Measurements from ENCODE around the gene MYO16.

DNA sequence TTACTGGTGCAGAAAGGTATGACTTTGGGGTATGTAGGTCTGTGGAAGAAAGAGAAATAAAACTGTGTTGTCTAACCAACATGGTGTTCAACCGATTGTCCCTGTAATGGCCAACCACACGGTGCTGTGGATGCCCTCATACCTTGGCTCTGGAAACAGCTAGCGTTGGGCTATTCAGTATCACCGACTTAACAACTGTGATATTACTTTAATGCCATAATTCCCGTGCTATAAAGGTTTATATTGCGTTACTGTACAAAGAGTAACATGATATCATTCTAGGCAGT is 448.3 kb downstream of the EFNB2 start:
- PRO-cap, 3 experiments = no peak in any of the 3 experiments
- RAMPAGE, long total RNA, 4 experiments = no peak in any of the 4 experiments
- RRBS = no CpG with 5 or more reads among the region's 6 CpGs

GRCh38 chr13:106103687-106104647 is 431.5 kb downstream of the EFNB2 start:
- PRO-cap, 3 experiments = no peak in any of the 3 experiments
- RAMPAGE, long total RNA, 4 experiments = no peak in any of the 4 experiments
- RRBS = no CpG with 5 or more reads among the region's 13 CpGs

DNA sequence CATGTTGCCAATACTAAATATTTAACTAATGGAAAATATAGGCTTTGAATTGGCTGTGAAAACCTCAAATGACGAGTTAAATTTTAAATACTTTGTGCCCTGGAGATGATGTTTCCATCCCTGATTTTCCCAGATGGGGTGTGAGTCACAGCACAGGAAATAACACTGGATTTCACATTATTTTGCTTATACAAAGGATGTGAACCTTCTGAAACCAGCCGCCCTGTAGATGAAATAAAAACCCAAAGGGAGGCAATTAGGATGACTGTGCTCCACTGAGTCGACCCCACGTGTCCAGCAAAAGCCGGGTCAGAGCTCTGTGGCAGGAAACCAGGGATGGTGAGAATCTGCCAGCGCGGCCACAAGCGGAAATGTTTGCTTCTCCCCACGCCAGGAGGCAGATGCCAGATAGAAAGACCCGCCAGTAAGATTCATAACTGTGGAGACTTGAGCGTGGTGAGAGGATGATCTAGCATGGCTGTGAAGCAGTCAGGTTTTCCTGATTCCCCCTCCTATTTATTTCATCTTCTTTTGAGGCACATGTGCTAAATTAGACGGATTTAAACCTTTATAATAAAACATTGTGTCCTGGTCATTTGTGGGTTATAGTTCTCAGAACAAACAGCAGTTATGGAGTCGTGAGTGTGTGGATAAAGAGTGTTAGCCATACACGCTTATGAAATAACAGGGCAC is 416.3 kb downstream of the NALF1 start:
- PRO-cap, 3 experiments = no peak in any of the 3 experiments
- RAMPAGE, long total RNA, 4 experiments = no peak in any of the 4 experiments
- RRBS = no CpG with 5 or more reads among the region's 14 CpGs

DNA sequence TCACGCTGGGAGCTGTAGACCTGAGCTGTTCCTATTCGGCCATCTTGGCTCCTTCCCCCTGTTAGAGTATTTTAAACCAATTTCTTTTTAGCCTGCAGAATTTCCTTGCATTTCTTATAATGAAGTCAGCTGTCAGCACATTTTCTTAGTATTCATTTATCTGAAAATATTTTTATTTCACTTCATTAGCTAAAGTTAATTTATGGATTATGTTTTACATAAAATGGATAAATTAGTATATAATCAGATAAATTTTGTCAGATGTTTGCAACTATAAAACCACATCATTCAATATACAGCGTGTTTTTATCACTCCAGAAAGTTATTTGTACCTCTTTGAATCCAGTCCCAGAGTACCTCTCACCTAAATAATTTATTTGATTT is 59.3 kb upstream of the NALF1 start:
- PRO-cap, 3 experiments = no peak in any of the 3 experiments
- RAMPAGE, long total RNA, 4 experiments = no peak in any of the 4 experiments
- RRBS = no CpG with 5 or more reads among the region's 3 CpGs

GRCh38 chr13:108001001-108001370 is 133.7 kb upstream of the NALF1 start:
- PRO-cap, 3 experiments = no peak in any of the 3 experiments
- RAMPAGE, long total RNA, 4 experiments = no peak in any of the 4 experiments
- RRBS = no CpG with 5 or more reads among the region's 3 CpGs

- PRO-cap, 3 experiments = no peak in any of the 3 experiments
- RAMPAGE, long total RNA, 4 experiments = no peak in any of the 4 experiments
- RRBS = no CpG with 5 or more reads among the region's 2 CpGs
Measured at GRCh38 chr13:108408654-108409081, 139.2 kb downstream of the TNFSF13B start.

- PRO-cap, 3 experiments = no peak in any of the 3 experiments
- RAMPAGE, long total RNA, 4 experiments = no peak in any of the 4 experiments
- RRBS = no CpG with 5 or more reads among the region's 12 CpGs
Measured at GRCh38 chr13:108496674-108497274, 132.6 kb upstream of the MYO16 start.

- PRO-cap, 3 experiments = no peak in any of the 3 experiments
- RAMPAGE, long total RNA, 4 experiments = no peak in any of the 4 experiments
- RRBS = 10% methylated on average over 7 of the region's 13 CpGs
Measured at GRCh38 chr13:108629278-108629821, at the start of gene MYO16. MYO16 (plus strand) TSS chr13:108629611.

- PRO-cap, 3 experiments = peak in 2 of 3 experiments; most common plus-strand start chr13:108981578 (in 2); most common minus-strand start chr13:108981577 (in 2)
- RAMPAGE, long total RNA, 4 experiments = no peak in any of the 4 experiments
- RRBS = no CpG with 5 or more reads among the region's 7 CpGs
Measured at GRCh38 chr13:108981331-108981807, 352.0 kb downstream of the MYO16 start.

GRCh38 chr13:109100601-109101129 is 471.3 kb downstream of the MYO16 start:
- PRO-cap, 3 experiments = no peak in any of the 3 experiments
- RAMPAGE, long total RNA, 4 experiments = no peak in any of the 4 experiments
- RRBS = no CpG with 5 or more reads among the region's 8 CpGs

DNA sequence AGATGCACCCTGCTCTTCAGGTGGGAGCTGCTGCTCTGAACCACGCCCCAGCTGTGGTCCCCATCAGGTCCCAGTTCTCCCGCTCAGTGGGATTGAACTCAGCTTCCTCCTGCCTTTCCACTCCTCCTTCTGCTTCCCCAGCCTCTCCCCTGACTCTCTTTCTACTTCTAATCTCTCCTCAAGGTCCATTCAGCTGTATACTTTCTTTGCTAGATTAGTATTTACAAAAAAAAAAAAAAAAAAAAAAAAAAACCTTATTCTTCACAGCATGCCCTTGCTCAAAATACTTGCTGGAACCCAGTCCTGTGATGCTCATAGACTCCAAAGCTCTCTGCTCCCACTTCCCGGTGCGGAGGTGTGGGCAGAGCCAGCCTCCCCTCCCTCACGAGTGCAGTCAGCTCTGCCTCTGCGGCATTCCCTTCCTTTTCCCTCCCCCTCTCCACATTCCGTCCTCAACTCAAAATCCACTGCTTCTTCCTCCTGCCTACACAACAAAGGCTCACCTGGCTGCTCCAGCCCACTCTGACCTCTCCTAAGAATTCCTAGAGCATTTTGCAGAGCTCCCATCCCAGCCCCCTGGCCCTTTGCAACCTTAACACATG is 527.7 kb downstream of the MYO16 start:
- PRO-cap, 3 experiments = no peak in any of the 3 experiments
- RAMPAGE, long total RNA, 4 experiments = no peak in any of the 4 experiments
- RRBS = no CpG with 5 or more reads among the region's 7 CpGs

DNA sequence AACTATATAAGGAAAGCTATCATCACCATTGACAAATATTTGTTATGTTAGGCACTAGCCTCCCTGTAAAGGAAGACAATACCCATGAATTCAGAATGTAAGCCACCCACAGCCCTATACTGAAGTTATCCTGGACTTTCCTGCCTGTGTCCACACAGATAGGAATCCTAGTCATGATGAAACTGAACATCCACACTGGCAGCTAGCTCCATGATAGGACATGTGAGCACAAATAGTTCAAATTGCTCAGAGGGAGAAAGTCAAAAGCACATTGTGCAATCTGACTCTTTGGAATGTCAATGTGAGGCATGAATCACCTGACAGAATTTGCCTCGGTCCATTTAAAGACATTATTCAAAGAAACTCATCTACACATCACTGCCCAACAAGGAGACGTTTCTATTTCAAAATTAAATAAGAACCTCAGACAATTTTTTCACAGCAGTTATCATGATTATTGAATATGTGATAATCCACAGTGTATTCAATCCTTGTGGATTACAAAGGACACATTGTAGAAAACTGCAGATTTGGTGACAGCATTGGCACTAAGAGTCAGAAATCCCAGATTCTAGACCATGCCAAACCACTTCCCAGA is 529.3 kb downstream of the IRS2 start:
- PRO-cap, 3 experiments = no peak in any of the 3 experiments
- RAMPAGE, long total RNA, 4 experiments = no peak in any of the 4 experiments
- RRBS = no CpG with 5 or more reads among the region's 2 CpGs

- PRO-cap, 3 experiments = no peak in any of the 3 experiments
- RAMPAGE, long total RNA, 4 experiments = no peak in any of the 4 experiments
- RRBS = no CpG with 5 or more reads among the region's 5 CpGs
Measured at GRCh38 chr13:109318470-109318749, 468.0 kb downstream of the IRS2 start.

DNA sequence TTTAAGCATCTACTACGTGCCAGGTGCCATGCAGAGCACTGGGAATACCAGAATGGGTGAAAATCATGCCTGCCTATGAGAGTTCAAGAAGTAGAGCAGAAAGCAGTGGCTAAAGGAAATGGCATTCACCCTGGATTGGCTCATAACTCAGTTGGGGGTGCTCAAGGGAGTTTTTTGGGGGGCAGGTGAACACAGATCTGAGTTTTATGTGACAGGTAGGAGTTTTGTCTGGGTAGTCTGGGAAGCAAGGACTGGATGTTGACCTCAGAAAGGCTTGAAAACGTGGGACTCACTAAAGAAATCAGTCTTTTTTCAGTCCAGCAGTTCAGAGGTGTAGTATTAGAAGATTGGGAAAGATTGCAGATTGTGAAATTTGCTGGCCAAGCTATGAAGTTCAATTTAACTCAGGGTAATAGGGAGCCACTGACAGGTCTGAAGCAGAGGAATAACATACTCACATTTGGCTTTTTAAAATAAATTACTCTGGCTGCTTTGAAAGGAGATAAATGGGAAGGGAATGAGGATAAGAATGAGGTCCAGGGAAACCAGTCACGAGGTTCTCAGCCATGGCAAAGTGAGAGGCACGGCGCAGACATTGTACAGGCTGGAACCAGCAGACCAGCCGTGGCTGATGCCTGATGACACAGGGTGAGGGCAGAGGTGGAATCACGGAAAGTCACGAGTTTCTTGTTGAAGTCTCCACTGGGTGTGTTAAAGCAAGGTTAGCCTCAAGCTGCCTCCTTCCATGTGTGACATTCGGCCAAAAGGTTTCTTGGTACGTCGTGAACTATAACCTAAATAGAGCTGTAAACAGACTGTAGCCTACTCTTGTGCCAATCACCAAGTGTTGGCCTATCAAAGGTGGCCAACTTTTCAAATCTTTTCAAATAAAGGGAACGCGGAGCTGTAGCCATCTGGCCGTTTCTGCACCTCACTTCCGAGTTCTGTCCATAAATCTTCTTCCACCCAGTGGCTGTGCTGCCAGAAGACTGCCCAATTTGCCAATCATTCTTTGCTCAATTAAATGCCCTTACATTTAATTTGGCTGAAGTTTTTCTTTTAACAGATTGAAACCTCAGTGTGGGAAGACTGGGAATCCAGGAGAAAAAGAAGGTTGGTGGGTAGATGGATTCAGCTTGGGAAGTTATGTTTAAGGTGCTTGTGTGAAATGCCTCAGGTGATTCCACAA is 377.6 kb downstream of the IRS2 start:
- PRO-cap, 3 experiments = no peak in any of the 3 experiments
- RAMPAGE, long total RNA, 4 experiments = no peak in any of the 4 experiments
- RRBS = no CpG with 5 or more reads among the region's 15 CpGs

DNA sequence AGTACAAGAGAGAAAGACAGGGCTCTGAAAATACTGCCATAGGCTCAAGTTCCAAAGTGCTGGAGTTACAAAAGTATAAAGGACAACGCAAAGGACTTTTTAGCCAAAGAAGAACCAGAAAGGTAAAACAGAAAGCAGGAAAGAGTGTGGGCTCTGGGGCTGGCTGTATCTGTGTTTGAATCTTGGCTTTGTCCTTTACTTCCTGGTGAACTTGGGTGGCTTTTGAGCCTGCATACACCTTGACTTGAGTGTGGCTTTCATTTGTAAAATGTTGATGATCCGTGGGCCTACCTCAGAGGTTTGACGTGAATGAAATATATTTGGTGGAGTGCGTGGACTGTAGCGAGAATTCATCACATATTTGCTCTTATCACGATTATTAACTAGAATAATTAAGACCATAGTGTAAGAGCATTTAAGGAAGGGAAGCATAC is 196.0 kb downstream of the IRS2 start:
- PRO-cap, 3 experiments = no peak in any of the 3 experiments
- RAMPAGE, long total RNA, 4 experiments = no peak in any of the 4 experiments
- RRBS = no CpG with 5 or more reads among the region's 6 CpGs

DNA sequence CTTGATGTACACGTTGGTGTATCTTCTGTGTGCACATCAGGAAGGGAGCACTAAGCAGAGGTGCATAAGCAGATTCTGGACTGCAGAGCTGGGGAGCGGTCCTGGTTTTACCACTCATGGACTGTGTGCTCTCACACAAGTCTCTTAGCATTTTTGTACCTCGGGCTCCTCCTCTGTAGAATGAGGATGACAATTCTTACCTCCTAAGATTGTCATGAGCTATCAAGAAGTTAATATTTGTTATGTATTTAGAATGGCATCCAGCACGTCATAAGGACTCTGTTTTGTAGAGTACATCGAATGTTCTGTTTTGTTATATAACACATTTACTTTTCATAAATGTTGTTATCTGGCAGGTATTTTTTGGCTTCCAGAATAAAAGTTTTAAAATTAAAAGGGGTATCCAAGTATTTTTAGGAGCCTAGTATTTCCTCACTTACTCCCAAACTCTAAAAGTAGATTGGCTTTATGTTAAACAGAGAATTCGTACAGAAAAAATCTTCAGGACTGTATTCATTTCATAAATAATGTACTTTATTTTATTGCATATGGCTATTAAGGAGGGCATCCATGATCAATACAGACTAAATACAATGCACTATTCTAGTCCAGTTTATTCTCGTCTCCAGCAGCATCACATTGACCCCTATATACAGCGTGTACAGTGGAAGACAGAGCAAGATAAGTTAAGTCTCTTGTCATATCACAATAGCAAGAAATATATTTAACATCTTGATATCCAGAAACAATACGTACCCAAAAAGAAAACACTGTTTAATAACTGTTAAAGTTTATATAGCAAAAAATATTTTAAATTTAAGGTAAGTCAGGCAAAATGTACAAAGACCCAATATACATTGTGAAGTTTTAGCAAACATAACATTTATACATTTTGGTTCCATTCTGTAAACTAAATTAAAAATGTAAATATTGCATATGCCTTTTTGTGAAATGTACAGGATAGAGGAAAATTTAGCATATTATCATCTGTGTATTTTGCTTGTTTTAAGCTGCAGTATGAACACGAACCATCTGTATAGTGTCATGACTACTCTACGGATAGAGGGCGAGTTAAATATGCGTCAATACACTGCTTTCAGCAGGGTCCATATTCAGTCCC is 32.7 kb downstream of the IRS2 start:
- PRO-cap, 3 experiments = peak in 1 of 3 experiments; most common minus-strand start position 638 of the sequence (in 1)
- RAMPAGE, long total RNA, 4 experiments = no peak in any of the 4 experiments
- RRBS = no CpG with 5 or more reads among the region's 13 CpGs

DNA sequence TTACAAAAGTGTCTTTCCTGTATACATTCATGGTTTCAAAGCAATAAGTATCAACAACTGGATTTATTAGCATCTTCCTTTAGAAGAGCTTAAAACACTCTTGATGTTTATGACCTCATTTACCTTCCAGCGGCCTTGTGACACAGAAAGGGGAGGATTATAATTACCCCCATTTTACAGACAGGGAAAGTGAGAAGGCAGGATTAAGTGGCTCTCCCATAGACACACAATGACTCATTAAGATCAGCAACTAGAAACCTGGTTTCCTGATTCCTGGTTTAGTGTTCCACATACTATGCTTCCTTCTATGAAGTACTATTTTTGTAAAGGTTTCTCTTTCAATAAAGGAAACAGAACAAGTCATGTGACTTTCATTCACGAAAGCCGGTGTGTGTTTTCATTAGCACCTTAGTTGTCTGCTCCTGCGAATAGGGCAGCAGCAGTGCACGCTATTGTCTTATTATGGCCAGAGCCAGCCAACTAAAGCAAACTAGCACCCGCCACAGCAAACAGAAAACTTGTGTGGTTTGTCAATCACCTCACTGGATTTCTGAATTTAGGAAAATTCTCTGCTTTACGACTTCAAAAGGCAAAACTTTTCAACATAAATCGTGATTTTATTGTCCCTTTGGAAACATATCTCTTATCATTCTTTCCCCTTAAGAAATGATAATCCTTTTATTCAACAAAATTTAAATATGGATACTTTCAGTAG is 8.2 kb downstream of the IRS2 start:
- PRO-cap, 3 experiments = no peak in any of the 3 experiments
- RAMPAGE, long total RNA, 4 experiments = no peak in any of the 4 experiments
- RRBS = no CpG with 5 or more reads among the region's 8 CpGs

DNA sequence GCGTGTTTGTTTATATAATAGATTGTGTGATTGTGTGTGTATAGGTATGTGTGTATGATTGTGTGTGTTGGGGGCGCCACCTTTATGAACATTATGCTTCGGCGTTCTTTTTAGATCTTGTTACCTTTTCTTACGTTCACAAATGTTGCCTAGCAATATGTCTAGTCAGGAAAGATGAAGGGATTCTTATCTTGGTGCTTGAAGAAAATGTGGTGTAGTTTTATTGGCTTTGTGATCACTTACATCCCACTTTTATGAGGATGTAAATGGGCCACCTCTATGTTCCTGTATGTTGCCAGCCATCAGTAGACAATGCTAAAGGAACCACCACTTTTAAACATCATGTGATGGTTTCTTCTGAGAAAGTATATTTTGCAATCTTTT is 2.1 kb upstream of the IRS2 start:
- PRO-cap, 3 experiments = no peak in any of the 3 experiments
- RAMPAGE, long total RNA, 4 experiments = no peak in any of the 4 experiments
- RRBS = no CpG with 5 or more reads among the region's 5 CpGs

GRCh38 chr13:110126196-110127095 is 180.5 kb downstream of the COL4A1 start:
- PRO-cap, 3 experiments = peak in 1 of 3 experiments; most common plus-strand start chr13:110126566 (in 1)
- RAMPAGE, long total RNA, 4 experiments = no peak in any of the 4 experiments
- RRBS = no CpG with 5 or more reads among the region's 18 CpGs

DNA sequence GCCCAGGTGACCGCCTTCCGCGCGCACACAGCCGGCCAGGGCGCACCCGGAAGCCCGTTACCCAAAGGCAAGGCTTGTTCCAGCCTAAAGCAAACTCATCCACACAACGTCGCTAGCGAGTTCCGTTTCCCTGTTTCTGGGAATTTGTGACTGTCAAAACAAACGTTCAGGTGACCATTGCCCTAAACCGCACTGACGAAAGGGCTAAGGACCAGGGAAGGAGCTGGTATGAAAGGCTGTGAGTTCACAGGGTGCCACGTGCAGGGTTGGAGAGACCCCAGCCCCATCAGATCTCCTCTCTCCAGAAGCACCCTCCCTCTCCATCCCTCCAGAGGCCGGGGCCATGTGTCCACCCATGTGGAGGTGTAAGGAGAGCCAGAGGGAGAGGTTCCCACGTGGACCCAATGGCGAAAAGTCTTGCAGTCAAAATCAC is 168.4 kb downstream of the COL4A1 start:
- PRO-cap, 3 experiments = peak in 2 of 3 experiments; most common plus-strand start position 192 of the sequence (in 2); most common minus-strand start position 63 of the sequence (in 1)
- RAMPAGE, long total RNA, 4 experiments = no peak in any of the 4 experiments
- RRBS = no CpG with 5 or more reads among the region's 19 CpGs